ENCODE data around the genes LYPD3, ZNF428, IRGC, ZNF285 and BCL3.

DNA sequence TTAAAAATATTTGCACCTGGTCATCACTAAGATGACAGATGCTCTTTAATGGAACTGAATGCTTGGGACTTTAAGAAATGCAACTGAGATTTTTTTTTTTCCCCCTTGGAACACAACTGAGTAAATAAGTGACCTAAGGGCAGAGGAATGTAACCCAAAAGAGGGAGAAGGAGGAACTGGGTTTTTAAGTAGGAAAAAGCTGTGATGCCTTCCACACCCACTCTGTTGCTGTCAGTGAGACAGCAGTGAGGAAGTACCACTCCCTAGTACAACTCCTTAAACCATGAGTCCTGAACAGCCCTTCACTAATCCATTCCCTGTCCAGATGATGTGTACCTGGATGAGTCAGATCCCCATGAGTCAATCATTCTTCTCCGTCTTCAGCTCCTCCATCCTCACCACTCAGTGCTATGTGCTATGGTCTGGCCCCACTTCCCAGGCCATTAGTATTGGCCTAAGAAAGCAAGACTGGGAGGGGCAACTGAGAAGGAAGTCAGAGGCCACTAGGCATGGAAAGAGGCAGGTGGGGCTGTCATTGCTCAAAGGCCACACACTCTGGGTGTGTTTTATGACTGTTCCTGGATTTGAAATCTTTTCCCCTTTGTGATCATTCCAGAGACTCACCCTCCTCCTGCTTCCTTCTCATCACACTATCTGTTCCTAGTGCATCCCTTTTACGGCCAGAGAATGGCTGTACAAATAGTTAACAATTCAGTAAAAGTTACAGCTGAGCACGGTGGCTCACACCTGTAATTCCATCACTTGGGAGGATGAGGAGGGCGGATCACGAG lies 13.0 kb upstream of the CXCL17 start:
- PRO-cap, result no peak

DNA sequence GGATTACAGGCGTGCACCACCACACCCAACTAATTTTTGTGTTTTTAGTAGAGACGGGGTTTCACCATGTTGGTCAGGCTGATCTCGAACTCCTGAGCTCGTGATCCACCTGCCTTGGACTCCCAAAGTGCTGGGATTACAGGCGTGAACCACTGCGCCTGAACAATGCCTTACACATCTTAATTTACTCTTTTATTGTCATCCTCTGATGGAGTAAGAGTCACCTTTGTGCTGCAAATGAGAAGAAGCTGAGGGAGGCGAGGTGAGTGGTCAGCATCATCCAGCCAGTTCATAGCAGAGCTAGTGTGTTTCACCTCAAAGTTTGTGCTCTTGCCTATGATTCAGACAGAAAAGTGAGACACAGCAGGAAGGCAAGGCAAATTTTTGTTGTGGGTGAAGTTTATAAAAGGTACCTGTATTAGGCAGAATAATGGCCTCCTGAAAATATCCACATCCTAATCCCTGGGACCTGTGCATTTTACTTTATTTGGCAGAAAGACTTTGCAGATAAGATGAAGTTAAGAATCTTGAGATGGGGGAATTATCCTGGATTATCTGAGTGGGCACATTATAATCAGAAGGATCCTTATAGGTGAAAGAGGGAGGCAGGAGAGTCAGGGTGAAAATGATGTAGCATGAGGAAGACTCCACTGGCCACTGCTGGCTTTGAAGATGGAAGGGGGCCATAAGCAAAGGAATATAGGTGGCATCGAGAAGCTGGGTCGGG lies 16.3 kb upstream of the CXCL17 start:
- PRO-cap, result no peak

GRCh38 chr19:42471562-42472436 lies 29.1 kb upstream of the CXCL17 start:
- PRO-cap, result no peak

GRCh38 chr19:42558691-42558940 lies 30.3 kb upstream of the CEACAM1 start:
- PRO-cap, result no peak

DNA sequence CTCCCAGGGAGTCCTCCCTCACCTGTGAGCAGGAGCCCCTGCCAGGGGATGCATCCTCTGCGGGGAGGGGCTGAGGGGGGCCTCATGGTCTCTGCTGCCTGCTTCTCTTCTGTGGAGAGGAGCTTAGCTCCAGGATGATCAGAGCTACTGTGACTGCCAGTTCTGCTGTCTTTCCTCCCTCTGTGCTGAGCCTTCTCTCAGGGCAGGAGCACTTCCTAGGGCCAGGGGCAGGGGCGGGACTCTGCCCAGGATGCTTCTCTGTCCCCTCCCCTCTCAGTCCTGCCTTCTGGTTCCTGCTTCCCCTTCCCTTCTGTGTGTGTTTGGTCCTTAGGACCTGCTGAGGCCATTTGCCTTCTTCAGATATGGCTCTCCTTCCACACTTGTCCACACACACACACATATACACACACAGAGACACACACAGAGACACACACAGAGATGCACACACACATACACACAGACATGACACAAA lies 22.1 kb upstream of the CD177 start:
- PRO-cap, result no peak

GRCh38 chr19:43465353-43466001 lies at the start of gene LYPD3:
Gene LYPD3, minus strand, starts transcription at chr19:43465608.
- PRO-cap, result no peak

DNA sequence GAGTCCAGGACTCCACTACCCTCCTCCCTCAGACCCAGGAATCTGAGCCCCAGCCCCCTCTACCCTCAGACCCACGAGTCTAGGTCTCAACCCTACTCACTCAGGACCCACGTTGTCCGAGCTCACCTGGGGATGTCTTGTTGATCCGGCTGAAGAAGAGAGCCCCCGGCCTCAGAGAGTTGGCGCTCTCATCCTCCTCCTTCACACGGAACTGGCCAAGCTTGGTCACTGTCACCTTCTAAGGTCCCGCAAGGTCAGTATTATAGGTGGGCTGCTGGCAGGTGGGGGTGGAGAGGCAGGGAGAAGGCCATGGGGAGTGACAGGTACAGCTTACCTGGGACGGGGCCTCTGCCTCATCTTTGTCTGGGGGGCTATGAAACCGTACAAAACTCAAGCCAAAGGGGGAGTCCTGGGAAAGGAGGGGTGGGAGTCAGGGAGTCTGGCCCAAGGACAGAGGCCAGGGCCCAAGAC lies 20.3 kb downstream of the ZNF575 start:
- PRO-cap, result no peak

DNA sequence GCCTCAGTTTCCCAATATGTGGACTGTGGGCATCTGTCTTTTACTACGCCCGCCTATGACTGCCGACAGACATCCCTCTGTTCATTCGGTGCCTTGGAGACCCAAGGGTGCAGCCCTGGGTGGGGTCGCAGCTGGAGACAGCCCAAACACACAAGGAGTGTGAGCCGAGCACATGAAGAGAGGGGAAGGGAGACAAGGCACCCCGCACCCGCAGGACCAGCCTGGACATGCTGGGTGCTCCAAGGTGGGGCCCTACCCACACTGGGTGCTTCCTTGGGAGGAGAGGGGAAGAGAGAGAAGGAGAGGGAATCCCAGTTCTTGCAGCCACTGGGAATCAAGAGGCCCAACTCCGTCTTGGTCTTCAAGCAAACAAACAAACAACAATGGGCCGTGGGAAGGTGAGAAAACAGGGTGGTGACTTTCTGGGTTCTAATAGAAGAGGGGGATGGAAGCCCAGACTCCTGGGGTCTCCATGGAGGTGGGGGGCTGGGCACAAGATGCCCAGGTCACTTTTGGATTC lies 981 bp downstream of the PINLYP start:
- PRO-cap, result no peak

- PRO-cap, result no peak
These were observed 5.9 kb downstream of the PINLYP start for GRCh38 chr19:43581366-43581940.

DNA sequence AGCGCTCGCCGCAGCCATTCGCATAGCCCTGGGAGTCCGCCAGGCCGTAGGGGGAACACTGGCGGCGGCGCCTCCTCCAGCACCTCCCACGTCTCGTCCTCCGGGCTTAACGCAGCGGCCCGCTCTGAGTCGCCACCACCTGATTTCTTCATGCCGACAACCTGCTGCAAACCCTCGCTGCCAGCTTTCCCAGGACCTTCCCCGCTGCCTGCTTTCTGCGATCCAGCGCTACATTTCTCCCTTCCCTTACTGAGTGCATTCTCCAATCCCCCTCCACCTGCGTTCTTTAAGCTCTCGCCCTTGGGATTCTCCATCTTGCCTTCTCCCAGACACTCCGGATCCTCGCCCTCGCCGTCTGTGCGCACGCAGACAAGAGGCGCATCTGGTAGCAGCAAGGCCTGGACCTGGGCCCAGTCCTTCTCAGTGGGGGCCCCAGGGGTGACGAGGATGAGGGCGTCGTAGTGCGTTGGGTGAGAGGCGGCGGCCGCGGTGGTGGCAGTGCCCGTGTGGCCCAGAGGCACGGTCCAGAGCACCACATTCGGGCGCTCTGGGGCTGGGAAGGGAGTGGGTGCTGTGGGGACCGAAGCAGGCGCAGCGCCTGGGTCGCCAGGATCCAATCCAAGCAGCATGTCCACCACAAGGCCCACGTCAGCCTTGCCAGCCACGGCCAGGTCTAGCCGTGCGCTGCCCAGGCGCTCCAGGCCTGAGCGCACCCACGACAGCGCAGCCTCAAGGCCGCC lies 3.2 kb downstream of the IRGQ start:
- PRO-cap, result no peak

GRCh38 chr19:43618644-43619766 lies at the start of gene ZNF428:
Gene ZNF428, minus strand, starts transcription at chr19:43619629.
- PRO-cap, result bidirectional peak, plus-strand start at chr19:43619108, minus-strand start at chr19:43619000; bidirectional peak, plus-strand start at chr19:43619720, minus-strand start at chr19:43619522

DNA sequence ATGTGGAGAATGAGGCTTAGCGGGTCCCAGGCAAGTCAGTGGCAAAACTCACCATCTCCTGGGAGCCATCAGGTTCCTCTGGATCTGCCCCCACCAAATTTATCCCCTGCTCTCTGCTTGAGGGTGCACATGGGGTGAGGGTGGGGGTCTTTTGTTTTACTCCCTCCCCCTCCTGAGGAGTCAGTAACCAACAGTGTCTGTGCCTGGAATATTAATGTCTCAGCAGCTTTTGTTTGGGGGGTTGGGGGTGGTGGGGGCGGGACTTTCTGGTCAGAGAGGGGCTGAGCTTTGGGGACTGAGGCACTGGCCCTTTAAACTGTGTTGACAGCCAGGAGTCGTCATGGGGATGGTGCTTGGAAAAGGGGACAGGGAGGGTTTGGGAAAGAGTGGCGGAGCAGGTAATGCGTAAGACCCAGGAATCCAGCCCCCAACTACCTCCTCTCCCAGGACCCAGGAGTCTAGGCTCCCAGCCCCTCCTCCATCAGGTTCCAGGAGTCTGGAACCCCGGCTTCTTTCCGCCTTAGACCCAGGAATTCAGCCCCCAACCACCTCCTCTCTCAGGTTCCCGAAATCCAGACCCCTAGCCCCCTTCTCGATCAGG lies 5.2 kb downstream of the CADM4 start:
- PRO-cap, result no peak

GRCh38 chr19:43715723-43716172 lies at the start of gene IRGC:
Gene IRGC, plus strand, starts transcription at chr19:43716076.
- PRO-cap, result no peak

- PRO-cap, result no peak
These were observed 3.3 kb downstream of the SMG9 start for GRCh38 chr19:43751524-43751880.

DNA sequence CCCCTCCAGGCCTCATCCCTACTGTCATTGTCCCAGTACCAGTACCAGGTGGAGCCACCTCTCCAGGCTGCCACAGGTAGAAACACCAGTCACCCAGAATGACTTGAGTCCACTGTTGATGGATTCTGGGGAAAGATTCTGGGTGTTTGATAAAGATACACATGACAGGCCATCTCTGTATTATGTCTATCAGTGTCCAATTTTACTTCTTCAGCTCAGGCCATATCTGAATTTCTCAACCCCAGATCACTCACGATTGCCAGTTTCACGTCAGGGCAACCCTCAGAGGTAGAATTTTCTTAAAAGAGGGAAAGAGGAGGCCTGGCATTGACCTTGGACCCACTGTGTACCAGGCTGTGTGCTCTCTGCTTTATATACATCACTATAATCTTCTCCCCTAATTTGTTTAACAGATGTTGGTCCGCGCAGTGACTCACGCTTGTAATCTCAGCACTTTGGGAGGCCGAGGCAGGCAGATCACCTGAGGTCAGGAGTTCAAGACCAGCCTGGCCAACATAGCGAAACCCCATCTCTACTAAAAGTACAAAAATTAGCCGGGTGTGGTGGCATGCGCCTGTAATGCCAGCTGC lies 1.8 kb upstream of the SMG9 start:
- PRO-cap, result no peak

DNA sequence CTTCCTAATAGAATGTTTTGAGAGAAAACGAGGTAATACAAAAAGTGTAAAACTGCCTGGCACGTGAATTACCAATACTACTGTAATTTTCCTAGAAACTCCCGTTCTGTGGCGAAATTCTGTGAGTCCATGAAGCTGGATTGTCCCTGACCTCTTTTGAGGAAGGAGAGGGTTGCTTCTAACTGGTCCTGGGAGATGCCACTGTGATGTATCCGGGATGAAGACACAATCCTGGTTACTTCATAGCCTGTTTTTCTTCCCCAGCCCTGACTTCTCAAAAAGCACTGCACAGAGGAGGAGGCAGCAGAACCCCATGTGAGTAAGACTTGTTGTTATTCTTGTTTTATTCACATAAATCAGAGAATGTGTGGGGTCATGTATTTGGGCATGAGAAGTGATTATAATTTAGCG lies 598 bp downstream of the ZNF226 start:
- PRO-cap, result no peak

- PRO-cap, result bidirectional peak, plus-strand start at chr19:44401670, minus-strand start at chr19:44401608
These were observed at the start of gene ZNF285 for GRCh38 chr19:44401232-44402014. Gene ZNF285, minus strand, starts transcription at chr19:44401608.

DNA sequence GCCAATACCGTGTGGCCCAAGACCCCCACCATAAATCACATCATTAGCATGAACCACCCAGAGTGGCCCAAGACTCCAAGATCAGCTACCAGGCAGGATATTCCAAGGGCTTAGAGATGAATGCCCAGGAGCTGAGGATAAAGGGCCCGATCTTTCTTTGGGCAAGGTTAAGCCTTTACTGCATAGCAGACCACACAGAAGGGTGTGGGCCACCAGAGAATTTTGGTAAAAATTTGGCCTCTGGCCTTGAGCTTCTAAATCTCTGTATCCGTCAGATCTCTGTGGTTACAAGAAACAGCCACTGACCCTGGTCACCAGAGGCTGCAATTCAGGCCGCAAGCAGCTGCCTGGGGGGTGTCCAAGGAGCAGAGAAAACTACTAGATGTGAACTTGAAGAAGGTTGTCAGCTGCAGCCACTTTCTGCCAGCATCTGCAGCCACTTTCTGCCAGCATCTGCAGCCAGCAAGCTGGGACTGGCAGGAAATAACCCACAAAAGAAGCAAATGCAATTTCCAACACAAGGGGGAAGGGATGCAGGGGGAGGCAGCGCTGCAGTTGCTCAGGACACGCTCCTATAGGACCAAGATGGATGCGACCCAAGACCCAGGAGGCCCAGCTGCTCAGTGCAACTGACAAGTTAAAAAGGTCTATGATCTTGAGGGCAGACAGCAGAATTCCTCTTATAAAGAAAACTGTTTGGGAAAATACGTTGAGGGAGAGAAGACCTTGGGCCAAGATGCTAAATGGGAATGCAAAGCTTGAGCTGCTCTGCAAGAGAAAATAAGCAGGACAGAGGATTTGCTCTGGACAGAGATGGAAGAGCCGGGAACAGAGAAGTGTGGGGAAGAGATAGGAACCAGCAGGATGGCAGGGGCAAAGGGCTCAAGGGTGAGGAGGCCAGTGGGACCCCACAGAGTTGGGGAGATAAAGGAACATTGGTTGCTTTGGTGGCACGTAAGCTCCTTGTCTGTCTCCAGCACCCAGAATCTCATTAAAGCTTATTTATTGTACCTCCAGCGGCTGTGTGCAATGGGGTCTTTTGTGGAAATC lies 8.4 kb upstream of the CEACAM19 start:
- PRO-cap, result no peak

DNA sequence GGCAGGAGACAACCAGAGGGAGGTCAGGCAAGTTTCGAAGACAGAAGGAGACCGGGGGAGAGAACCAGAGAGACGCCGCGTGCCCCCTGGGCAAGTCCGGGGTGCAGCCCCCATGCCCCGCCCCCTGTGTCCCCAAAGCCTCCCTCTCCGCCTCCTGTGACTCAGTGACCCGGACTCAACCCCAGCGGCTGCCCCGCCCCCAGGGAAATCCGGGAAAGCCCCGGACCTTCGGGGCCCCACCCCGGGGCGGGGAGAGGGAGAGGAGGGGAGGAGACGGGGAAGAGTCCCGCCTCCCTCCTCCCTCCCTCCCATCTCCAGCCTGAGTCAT lies 1.2 kb upstream of the BCL3 start:
- PRO-cap, result bidirectional peak, plus-strand start outside the sequence, minus-strand start at position 177 of the sequence

GRCh38 chr19:44748360-44748829 lies at the start of gene BCL3:
Gene BCL3, plus strand, starts transcription at chr19:44748708.
- PRO-cap, result bidirectional peak, plus-strand start at chr19:44748693, minus-strand start at chr19:44748381